SEM (cell line): ENCODE data around the genes CDK11B, NADK and CFAP74.

GRCh38 chr1:1426517-1427363 is 1.1 kb downstream of the TMEM88B start:
- PRO-cap, result no peak

- PRO-cap, result no peak
Measured at GRCh38 chr1:1432253-1432761, 3.2 kb upstream of the VWA1 start.

- PRO-cap, result bidirectional peak, plus-strand start at chr1:1433868, minus-strand start at chr1:1433633; bidirectional peak, plus-strand start at chr1:1433939, minus-strand start at chr1:1433934; unidirectional peak, minus-strand start at chr1:1434032
Measured at GRCh38 chr1:1433754-1434220, 1.7 kb upstream of the VWA1 start.

- PRO-cap, result no peak
Measured at GRCh38 chr1:1477736-1478863, 6.5 kb downstream of the ATAD3B start.

GRCh38 chr1:1489813-1490398 is 18.3 kb downstream of the ATAD3B start:
- PRO-cap, result no peak

DNA sequence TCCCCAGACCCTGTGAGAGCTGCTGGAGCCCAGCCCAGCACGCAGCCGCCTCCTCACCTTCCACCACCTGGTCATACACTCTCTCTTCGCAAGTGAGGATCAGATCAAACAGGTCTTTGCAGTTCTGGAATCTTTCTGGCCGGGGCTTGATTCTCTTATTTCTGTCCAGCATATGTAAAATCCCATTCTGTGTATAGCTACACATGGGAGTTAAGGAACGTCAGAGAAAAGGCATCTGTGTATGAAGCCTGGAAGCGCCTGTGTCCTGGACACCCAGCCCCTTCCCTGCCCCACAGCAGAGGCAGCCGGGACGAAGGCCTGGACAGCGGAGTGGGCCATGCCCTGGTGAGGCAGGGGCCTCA is 4.4 kb upstream of the TMEM240 start:
- PRO-cap, result no peak

DNA sequence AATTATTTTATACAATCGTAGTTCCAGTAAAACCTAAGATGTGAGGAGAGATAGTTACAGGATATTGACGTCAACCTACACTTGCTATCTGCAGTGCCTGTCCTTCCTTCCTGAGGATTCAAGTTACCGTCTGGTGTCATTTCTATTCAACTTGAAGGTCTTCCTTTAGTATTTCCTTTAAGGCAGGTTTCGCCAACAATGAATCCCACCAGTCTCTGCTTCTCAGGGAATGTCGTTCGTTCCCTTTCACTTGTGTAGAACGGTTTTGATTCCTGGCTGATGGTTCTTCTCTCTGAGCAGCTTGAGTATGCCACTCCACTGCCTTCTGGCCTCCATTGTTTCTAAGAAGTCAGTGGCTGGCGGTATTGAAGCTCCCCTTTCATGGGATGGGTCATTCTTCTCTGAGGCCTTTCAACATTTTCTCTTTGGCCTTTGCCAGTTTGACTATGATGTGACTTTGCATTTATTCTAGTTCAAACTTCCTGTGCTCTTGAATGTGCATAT is 12.2 kb downstream of the CDK11B start:
- PRO-cap, result no peak

GRCh38 chr1:1658770-1659748 is at the start of gene CDK11B:
Gene CDK11B, minus strand, starts transcription at chr1:1659004.
- PRO-cap, result bidirectional peak, plus-strand start at chr1:1659089, minus-strand start at chr1:1658971

GRCh38 chr1:1758531-1759659 is 19.4 kb downstream of the NADK start:
- PRO-cap, result no peak

DNA sequence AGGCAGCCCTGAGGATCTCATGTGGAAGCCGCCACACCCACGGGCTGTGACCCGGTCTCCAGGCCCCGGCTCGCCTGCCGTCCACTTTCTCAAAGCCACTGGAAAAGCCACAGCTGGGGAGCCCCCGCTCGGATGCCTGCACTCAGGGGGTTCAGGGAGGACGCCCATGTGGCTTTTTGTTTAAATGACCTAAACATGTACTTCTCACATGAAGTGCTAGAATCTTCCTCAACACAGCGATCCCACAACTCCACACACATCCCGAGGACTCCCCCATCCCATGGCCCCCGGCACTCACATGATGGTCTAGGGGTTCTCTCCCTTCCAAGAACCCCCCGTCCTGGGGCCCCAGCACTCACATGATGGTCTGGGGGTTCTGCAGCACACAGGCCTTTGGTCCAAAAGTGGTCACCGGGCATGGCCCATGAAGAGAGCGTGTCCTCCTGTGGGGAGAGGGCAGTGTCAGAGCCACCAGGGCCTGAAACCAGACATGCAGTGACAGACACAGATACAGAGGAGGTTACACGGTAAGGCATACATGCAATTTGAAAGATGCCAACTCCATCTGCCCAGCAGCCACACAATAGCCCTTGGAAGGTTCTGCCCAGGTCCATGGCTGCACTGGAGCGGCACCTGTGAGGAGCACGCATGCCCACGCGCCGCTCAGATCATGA is 16.5 kb downstream of the NADK start:
- PRO-cap, result no peak

DNA sequence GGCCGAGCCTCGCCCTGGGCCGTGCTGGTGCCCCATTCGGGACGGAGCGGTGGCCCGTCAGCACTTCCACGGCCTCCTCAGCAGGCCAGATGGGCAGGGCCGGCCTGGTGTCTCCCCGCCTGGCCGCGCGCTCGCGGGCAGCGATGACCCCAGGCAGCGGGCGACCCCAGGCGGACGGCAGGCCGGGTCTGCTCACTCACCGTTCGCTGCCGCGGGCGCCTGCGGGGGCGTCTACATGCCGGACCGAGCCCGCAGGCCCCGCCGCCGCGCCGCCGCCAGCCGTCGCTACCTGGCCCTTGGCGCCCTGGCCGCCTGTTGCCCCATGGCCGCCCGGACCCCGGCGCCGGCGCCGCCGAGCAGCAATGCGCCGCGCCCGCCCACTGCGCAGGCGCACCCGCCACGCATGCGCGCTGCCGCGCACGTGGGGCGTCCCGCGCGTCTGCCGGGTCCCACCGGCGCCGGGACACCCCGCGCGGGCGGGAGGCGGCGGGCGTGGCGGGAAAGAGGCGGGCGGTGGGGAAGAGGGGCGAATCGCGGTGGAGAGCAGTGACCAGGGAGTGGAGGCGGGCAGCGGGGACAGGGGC is at the start of gene NADK:
Gene NADK, minus strand, starts transcription at position 382 of the 584 bp plus-strand sequence.
- PRO-cap, result bidirectional peak, plus-strand start at position 404 of the sequence, minus-strand start at position 364 of the sequence

DNA sequence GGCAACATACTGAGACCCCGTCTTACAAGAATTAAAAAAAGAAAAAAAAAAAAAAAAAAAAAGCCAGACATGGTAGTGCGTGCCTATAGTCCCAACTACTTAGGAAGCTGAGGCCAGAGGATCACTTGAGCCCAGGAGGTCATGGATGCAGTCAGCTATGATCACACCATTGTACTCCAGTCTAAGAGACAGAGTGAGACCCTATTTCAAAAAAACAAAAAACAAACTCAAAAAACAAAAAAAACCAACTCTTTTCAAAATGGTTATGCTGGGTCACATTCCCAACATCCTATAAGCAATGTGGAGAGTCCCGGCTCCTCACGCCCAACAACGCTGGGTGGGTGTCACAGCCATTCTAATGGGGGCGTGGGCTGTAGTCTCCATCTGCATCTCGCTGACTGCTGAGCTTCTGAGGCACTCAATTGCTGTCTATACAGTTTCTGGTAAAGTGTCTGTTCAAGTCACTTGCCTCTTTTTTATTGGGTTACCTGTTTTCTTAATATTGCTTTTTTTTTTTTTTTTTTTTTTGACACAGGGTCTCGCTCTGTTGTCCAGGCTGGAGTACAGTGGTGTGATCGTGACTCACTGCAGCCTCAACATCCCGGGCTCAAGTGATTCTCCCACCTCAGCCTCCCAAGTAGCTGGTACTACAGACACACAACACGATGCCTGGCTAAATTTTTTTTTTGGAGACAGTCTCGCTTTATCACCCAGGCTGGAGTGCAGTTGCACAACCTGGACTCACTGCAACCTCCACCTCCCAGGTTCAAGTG is 54.8 kb downstream of the GNB1 start:
- PRO-cap, result no peak

DNA sequence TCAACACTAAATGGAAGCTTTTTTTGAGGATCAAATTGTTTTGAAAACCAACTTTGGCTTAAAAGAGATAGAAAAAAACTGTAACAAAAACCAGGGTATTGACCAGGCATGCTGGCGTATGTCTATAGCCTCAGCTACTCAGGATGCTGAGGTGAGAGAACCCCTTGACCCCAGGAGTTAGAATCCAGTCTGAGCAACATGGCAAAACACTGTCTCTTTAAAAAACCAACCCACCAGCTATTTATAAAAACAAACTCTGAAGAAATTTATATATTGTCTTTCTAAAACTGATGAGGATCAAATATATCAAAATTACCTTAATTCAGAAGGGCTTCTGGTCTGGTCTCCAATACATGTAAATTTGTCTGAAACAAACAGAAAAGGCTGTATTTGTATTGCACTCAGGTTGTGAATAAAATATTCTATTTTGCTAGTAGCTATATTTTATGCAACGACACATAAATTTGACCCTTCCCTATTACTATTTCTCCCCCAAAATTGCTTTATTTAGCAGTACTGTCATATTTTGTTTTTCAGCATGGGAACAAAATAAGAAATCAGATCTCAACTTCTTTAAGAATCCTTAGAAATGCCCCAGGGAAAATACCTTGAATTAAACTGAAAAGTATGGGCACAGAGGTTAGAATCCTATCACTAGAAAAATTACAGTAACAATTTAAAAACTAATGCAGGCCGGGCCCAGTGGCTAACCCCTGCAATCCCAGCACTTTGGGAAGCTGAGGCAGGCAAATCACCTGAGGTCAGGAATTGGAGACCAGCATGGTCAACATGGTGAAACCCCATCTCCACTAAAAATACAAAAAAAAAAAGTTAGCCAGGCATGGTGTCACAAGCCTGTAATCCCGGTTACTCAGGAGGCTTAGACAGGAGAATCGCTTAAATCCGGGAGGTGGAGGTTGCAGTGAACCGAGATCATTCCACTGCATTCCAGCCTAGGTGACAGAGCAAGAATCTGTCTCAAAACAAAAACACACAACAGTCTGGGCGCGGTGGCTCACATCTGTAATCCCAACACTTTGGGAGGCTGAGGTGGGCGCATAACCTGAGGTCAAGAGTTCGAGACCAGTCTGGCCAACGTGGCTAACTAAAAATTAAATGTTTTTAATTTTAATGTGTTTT is 51.6 kb downstream of the GNB1 start:
- PRO-cap, result no peak

GRCh38 chr1:1840379-1840987 is 50.4 kb downstream of the GNB1 start:
- PRO-cap, result no peak

DNA sequence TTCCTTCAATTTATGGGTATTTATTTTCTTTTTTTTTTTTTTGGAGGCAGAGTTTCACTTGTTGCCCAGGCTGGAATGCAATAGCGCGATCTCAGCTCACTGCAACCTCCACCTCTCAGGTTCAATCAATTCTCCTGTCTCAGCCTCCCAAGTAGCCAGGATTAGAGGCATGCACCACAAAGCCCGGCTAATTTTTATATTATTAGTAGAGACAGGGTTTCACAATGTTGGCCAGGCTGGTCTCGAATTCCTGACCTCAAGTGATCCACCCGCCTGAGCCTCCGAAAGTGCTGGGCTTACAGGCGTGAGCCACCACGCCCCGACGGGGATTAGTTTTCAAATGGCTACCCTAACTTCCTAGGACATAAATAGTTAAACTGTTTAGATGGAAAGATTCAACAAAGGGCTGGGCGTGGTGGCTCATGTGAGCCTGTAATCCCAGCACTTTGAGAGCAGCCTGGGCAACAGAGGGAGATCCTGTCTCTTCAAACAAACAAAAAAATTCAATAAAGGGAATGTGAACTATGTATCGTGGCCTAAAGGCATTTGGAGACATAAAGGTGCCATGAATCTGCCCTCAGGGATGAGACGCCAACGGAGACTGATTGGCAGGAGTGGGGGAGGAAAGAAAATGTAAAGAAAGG is 31.8 kb downstream of the GNB1 start:
- PRO-cap, result no peak

DNA sequence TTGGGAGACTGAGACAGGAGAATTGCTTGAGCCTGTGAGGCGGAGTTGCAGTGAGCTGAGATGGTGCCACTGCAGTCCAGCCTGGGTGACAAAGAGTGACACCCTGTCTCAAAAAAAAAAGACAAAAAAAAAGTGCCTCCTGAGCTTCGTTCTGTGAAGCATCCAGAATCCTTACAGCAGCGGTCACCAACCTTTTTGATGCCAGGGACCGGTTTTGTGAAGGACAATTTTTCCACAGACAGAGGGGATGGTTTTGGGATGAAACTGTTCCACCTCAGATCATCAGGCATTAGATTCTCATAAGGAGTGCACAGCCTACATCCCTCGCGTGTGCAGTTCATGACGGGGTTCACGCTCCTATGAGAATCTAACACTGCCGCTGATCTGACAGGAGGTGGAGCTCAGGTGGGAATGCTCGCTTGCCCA is 16.2 kb downstream of the GNB1 start:
- PRO-cap, result no peak

DNA sequence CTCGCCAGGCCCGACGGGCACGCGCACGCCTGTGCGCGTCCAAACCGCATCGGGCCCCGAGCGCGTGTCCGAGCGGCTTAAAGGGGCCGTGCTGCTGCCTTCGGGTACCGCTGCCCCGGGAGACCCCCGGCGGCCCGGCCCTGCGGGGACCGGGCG is 140 bp upstream of the GNB1 start:
- PRO-cap, result bidirectional peak, plus-strand start at position 67 of the sequence, minus-strand start outside the sequence

DNA sequence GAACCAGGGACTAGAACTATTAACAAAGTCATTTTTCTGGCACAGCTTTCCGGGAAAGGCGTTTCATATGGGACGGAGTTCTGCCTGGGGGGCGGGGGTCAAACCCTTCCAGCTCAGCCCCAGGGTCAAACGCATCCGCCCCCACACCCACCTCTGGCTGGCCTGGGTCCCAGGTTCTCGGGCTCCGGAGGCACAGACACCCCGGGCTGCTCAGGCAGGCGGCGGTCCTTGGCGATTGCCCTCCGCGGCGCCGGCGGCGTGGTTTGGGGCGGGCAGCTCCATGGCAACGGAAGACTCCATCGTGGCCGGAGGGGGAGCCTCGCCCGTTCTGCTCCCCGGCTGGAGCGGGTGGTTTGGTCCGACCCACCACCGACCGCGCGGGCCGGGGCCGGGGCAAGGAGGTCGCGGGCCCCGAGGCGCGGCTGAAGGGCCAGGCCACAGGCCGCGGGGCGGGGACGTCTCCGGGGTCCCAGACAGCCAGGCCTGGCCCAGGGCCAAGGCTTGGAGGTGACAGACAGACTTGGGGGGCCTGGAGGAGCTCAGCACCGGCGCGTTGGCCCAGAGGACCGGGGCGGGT is at the start of gene CFAP74:
Gene CFAP74, minus strand, starts transcription at position 237 of the 577 bp plus-strand sequence.
- PRO-cap, result no peak

- PRO-cap, result no peak
Measured at GRCh38 chr1:2206125-2206533, 11.6 kb upstream of the FAAP20 start.

- PRO-cap, result no peak
Measured at GRCh38 chr1:2208168-2209190, 13.9 kb upstream of the FAAP20 start.